ENCODE results near the genes VSTM1, RPS9 and LILRB4.

DNA sequence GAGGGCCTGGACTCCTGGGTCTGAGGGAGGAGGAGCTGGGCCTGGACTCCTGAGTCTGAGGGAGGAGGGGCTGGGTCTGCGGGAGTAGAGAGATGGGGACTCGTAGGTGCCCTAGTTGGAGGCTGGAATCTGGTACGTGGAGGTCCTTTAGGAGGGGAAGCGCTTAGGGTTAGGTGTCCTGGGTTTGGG is 459 bp downstream of the MYADM start:
- RRBS: no CpG with 5 or more reads among the region's 4 CpGs

GRCh38 chr19:54063683-54064067 is at the start of gene VSTM1:
TSS of gene VSTM1 (minus strand) at chr19:54063897.
- RRBS: 76% methylated on average over 3 of the region's 18 CpGs

- RRBS: 90% methylated on average over 8 of the region's 17 CpGs
These were observed 4.0 kb downstream of the OSCAR start for GRCh38 chr19:54096499-54097197.

GRCh38 chr19:54143366-54143895 is 5.9 kb downstream of the CNOT3 start:
- RRBS: no CpG with 5 or more reads among the region's 11 CpGs

DNA sequence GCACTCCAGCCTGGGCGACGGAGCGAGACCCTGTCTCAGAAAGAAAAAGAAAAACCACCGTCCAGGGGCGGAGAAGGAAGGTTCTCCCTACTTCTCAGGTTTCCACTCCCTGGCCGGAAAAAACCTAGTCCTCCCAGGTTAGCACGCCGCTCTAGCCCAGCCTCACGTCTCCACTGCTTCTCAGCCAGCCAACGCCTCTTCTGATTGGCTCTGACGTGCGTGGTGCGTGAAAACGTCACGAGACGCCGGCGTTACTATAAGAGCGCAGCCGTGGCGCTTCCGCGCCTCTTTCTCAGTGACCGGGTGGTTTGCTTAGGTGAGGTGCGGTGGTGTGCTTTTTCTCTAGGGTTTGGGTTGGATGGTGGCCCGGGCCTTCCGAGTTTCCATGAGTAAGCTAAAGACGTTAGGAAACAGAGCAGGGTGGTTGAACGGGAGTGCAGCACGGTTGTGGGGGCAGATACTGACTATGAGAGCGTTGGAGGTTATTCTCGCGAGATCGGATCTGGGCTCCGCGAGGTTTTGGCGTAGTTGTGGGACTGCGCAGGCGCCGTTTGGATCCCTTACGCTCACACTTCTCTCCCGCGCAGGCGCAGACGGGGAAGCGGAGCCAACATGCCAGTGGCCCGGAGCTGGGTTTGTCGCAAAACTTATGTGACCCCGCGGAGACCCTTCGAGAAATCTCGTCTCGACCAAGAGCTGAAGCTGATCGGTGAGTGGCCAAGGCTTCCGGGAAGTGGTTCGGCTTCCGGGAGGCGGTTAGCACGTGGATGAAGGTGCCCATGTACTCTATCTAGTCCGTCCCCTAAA is at the start of gene RPS9:
Gene RPS9 (plus strand): TSS at position 286 of the 807 bp plus-strand sequence.
- RRBS: 3% methylated on average over 12 of the region's 60 CpGs

DNA sequence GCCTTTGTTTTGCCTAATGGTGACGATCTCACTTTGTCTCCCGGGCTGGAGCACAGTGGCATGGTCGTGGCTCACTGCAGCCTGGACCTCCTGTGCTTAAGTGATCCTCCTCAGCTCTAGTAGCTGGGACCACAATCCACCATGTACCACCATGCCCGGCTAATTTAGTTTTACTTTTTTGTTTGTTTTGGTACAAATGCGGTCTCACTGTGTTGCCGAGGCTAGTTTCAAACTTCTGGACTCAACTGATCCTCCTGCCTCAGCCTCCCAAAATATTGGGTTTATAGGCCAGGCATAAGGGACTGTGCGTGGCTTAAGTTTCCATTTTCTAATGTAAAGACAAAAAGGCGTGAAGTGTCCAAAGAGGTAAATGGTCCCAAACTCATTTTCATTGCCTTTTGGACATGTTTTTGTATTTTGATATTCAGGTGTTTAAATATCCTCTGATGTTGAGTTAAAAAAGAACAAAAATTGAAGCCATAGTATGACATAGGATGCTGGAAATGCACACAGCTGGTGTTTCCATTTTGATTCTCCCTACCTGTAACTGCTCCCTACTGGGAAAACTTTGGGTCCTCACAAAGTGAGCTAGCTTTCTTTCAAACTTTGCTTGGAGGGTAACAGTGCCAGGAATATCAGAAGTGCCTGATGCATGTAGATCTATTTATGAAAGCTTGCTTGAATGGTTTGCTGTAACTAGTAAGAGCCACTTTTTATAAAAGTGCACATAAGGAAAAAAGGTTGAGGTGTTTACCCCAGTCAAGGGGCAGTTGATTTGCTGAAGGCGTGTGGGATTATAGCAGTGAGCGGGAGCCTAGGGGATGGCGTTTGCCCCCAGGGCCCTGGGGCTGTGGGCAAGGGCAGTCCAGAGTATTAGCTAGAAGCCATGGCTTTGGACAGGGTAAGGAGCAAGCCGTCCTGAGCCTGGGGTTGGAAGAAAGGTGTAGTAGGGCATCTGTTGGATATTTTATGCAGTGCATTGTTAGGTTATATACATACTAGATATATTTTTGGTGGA is 4.1 kb downstream of the RPS9 start:
- RRBS: no CpG with 5 or more reads among the region's 12 CpGs

DNA sequence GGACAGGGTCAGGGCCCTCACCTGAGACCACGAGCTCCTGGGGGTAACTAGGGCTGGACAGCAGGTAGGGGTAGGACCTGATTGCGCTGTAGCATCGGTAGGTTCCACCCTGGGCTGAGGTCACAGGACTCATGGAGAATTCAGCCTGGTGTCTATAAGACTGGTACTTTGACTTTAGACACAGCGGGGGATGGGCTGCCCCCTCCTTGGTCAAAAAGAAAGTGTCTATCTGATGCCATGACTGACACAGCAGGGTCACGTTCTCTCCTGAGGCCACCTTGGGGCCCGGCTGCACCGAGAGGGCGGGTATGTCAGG is 2.4 kb downstream of the LILRB5 start:
- RRBS: no CpG with 5 or more reads among the region's 8 CpGs

DNA sequence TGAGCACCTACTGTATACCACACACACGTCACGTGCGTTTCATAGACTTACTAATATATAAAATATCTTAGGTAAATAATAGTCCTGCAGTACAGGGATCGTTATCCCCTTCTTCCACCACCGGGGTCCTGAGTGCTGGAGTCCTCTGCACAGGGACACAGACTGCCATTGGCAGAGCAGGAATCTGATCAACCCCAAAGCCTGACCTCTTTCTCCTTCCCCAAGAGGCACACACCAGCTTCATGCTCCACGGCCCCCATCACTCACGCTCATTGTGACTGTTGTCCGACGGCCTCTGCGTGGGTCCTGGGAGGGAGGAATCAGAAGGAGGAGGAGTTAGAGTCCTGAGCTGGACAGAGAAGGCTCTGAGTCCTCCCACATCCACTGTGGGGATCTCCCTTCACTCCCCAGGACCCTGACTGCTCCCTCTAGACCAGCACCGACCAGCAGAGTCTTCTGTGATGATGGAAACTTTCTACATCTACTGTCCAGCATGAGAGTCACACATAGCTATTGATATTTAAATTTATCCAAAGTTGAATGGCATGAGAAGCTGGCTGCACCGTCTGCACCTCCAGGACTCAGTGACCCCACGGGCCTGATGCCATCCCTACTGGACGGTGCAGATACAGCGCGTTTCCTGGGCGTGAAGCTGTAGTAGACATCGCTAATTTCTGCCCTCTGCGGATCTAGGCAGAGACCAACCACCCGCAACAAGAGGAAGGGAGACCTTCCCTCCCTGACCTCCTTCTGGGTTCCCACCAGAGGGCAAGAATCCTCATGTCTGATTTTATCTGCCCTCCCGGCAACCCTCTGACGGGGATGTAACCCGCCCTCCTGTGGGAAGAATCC is 7.8 kb downstream of the LAIR1 start:
- RRBS: no CpG with 5 or more reads among the region's 23 CpGs

- RRBS: 40% methylated on average over 11 of the region's 40 CpGs
These were observed 4.8 kb downstream of the TTYH1 start for GRCh38 chr19:54419684-54420804.

DNA sequence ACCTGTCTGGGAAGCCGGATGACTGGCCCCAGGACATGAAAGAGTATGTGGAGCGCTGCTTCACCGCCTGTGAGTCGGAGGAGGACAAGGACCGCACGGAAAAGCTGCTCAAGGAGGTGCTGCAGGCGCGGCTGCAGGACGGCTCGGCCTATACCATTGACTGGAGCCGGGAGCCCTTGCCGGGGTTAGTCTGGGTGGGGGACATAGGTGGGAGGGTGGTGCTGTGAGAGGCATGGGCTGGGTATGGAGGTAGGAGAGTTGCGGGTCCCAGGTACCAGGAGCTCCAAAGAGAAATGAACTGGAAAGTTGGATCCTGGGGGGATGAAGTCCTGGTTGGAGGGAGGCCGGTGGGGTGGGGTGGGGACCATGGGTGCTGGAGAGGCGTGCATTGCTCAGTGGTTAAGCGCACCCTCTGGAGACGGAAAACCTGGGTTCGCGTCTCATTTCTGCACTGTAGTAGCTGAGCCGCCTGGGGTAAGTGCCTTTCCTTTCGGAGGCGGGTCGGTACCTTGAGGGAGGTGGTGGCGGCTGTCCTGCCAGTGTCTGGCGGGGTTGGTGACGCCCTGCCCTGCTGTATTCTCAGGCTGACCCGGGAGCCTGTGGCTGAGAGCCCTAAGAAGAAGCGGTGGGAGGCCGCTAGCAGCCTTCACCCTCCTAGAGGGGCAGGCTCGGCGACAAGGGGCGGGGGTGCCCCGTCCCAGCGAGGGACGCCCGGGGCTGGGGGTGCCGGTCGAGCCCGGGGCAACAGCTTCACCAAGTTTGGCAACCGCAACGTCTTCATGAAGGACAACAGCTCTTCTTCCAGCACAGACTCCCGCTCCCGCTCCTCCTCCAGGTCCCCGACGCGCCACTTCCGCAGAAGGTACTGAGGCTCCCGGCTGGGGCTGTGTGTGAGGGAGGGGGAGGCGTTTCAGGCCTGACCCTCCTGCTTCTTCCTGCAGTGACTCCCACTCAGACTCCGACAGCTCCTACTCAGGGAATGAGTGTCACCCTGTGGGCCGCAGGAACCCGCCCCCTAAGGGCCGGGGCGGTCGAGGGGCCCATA is 6.7 kb downstream of the LENG8 start:
- RRBS: no CpG with 5 or more reads among the region's 55 CpGs

DNA sequence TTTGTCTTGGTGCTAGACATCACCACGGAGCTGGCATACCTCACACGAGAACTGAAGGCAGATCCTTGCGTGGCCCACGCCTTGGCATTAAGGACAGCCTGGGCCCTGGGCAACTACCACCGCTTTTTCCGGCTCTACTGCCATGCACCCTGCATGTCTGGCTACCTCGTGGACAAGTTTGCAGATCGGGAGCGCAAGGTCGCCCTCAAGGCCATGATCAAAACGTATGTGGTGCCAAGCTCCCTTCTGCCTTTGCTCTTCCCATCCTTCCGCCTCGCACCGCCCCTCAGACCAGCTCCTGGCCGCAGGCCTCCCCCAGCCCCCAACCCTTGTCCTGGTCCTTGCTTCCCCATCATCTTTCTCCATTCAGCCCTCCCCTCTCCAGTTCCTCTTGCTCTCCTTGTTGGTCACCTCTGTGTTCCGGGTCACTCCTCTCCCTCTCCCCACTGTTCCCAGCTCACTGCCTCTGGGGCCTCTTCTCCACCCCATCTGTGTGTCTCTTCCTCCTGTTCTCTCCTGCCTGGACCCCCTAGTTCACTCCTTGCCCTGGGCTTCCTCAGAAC is 5.2 kb downstream of the LENG9 start:
- RRBS: no CpG with 5 or more reads among the region's 16 CpGs

DNA sequence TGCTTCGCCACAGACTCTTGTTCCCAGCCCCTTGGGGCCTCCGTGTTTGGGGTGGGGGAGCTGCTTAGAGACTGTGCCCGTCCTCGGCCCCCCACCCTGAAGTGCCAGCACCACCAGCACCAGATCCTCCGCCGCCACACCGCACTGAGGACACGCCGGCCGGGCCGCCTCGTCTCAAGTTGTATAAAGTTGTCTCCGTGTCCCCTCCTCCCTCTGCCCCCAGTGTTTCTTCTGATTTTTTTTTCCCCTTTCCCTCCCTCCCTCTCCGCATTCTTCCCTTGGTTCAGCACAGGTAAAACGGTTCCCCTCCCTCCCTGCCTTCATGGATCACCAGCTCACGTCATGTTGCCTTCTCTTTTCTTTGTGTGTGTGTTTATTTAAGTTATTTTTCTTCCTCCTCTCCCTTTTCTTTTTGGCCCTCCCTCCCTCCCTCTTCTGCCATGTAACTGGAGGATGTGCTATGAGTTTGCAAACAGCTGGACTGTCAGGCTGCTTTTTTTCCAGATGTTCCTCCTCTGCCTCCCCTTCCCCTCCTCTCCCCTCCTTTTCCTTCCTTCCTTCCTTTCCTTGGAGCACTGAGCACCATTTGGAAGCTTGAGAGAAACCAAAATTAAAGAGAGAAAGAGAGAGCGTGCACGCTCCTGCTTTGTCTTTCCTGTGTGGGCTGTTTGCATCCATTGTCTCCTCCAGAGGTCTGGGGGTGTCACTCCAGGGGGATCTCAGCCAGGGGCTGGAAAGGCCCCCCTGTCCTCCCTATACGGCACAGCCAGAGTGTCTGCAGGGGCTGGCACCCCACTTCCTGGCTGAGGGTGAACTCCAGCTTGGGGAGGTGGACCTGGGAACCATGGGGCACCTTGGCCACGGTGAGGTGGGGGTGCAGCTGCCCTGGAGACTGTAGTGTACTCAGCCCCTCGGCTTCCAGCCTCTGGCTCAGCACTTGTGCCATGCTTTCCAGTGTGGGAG is 1.9 kb downstream of the LENG9 start:
- RRBS: no CpG with 5 or more reads among the region's 21 CpGs

- RRBS: no CpG with 5 or more reads among the region's 14 CpGs
These were observed 693 bp upstream of the LENG9 start for GRCh38 chr19:54464331-54464611.

GRCh38 chr19:54470497-54471425 is 2.3 kb downstream of the CDC42EP5 start:
- RRBS: 13% methylated on average over 8 of the region's 38 CpGs

DNA sequence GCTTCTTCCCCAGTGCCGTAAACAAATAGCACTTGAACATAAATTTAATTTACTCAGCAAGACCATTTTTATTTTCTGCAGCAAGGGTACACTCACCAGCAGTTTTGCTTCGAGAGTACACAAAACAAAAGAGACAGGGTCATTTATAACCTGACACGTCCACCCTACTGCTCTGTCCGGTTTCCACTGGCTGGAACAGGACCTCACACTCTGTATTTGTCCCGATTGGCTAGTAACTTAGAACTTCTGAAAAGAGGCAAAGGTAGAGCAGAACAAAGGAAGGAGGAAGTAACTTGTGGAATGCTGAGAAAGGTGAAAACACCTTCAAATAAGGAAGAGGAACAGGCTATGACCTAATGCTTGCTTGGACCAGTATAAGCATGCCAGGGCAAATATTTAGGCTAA is 2.4 kb upstream of the LILRB1 start:
- RRBS: no CpG with 5 or more reads among the region's 5 CpGs

DNA sequence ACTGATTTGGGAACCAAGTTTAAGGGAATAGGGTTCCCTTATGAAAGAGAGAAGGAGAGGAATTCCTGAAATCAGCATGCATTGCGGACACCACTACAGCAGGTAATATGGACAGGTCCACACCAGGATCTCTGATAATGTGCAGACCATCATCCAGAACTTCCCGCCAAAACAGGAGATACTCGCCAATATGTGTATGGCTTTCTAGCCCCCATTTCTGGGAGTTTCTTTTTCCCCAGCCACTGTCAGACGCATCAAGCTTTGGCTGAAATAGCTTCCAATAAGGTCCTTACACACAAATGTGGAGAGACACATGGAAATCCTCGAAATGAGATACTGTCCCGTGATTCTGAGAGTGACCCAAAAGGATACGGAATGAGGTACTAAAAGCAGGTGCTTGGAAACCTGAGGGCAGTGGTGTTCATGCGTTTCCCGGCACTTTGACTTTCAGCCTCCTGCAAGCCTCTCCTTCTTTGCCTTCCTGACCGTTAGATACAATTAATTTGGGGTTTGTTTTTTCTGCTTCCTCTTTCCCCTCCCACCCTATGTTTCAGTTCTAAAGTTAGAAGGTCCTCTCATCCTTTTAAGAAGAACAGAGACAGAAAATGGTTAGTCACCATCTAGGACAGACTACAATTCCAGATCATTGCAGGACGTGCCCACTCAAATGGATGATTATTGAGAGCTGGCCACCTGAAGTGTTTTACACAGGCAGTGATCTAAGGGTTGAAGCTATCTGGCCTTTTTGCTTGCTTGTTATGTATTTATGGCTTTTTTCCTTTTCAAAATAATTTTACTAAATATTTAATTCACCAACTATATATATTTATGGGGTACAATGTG is 1.9 kb upstream of the LILRB4 start:
- RRBS: no CpG with 5 or more reads among the region's 11 CpGs

DNA sequence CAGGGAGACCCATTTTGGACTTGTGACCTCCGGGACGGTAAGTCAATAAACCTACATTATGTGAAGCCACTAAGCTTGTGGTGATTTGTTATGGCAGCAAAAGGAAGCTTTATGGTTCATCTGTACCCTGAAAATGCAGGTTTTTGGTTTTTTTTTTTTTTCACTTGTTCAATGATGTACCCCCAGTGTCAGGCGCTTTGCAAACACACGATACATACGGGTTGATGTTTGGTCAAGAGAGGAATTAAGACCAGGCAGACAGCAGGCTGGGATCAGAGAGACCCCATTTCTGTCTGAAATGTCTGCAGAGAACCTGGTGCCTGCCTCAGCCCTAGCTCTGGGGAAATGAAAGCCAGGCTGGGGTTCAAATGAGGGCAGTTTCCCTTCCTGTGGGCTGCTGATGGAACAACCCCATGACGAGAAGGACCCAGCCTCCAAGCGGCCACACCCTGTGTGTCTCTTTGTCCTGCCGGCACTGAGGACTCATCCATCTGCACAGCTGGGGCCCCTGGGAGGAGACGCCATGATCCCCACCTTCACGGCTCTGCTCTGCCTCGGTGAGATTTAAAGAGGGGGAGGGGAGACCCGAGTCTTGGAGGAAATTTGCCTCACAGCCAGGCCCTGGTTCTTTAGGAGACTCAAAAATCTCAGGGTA is at the start of gene LILRB4:
Gene LILRB4 (plus strand): TSS at position 475 of the 655 bp plus-strand sequence.
- RRBS: no CpG with 5 or more reads among the region's 12 CpGs

DNA sequence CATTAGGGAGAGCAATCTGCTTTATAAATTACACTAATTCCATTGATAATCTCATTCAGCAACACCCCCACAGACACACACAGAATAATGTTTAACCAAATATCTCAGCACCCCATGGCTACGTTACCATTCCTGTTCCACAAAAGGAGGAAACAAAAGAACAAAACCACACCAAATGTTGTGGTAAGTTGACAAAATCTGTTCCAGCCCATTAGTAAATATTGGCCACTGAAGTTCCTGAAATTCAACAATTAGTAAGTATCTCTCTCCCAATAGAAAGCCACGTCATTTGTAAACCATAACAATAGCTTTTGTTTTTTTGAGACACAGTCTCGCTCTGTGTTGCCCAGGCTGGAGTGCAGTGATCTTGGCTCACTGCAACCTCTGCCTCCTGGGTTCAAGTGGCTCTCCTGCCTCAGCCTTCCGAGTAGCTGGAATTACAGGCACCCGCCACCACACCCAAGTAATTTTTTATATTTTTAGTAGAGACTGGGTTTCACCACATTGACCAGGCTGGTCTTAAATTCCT is 2.3 kb upstream of the FCAR start:
- RRBS: no CpG with 5 or more reads among the region's 5 CpGs

DNA sequence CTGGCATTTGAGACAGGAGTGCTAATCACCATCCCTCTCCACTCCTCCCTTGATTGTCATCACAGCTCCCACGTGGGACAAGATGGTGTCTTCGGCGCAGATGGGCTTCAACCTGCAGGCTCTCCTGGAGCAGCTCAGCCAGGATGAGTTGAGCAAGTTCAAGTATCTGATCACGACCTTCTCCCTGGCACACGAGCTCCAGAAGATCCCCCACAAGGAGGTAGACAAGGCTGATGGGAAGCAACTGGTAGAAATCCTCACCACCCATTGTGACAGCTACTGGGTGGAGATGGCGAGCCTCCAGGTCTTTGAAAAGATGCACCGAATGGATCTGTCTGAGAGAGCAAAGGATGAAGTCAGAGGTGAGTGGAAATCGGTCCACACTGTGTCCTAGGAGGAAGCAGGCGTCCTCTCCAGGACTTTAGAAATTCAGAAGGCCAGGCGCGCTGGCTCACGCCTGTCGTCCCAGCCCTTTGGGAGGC is 3.8 kb downstream of the NLRP2 start:
- RRBS: no CpG with 5 or more reads among the region's 13 CpGs

DNA sequence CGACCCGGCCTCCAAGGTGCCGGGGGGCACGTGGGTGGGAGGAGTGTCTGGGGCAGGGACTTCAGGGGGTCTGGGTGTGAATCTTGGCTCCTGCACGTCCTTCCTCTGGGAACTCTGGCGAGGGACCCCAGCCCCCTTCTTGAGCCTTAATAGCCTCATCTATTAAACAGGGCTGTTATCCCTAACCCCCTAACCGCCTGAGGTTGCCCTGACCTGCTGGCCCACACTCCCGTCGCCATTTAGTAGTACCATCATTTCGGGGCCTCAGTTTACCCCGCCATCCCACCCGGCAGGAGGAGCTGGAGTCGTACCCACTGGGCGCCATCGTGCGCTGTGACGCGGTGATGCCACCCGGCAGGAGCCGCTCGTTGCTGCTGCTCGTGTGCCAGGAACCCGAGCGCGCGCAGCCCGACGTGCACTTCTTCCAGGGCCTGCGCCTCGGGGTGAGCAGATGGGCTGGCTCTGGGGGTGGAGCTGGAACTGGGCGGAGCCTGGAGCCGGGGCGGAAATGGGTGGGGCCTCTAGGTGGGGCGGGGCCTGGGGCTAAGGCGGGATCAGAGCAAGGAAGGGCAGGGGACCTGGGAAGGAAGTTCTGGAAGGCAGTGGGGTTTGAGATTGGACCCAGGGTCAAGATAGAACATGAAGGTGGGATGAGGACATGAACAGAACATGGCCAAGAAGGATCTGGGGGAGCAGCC is 4.3 kb downstream of the EPS8L1 start:
- RRBS: 19% methylated on average over 8 of the region's 35 CpGs